CMK (cell line): ENCODE results near the genes CKB and KLC1.

GRCh38 chr14:102873882-102874205 is 48.6 kb upstream of the AMN start:
- RRBS = no CpG with 5 or more reads among the region's 4 CpGs

GRCh38 chr14:103100080-103100792 is 5.7 kb downstream of the EXOC3L4 start:
- RRBS = 86% methylated on average over 7 of the region's 20 CpGs

- RRBS = no CpG with 5 or more reads among the region's 78 CpGs
These were observed 3.5 kb downstream of the TNFAIP2 start for GRCh38 chr14:103126627-103127314.

DNA sequence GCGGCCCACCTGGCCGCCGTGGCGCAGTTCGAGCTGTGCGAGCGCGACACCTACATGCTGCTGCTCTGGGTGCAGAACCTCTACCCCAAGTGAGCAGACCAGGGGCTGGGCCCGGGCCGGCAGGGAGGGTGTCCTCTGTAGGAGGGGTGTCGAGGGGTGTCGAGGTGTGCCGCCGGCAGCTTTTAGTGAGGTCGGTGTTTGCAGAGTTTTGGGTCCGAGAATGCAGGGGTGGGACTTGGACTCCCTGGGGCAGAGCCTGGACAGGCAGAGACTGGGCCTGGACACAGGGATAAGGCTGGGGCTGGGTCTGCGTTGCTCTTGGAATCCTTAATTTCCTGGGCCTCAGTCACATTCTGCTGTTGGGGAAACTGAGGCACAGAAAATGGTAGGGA is 4.3 kb downstream of the TNFAIP2 start:
- RRBS = 85% methylated on average over 4 of the region's 17 CpGs

- RRBS = no CpG with 5 or more reads among the region's 10 CpGs
These were observed 63.1 kb downstream of the TNFAIP2 start for GRCh38 chr14:103186304-103186895.

GRCh38 chr14:103273711-103274332 is 60.2 kb upstream of the EIF5 start:
- RRBS = 81% methylated on average over 3 of the region's 52 CpGs

DNA sequence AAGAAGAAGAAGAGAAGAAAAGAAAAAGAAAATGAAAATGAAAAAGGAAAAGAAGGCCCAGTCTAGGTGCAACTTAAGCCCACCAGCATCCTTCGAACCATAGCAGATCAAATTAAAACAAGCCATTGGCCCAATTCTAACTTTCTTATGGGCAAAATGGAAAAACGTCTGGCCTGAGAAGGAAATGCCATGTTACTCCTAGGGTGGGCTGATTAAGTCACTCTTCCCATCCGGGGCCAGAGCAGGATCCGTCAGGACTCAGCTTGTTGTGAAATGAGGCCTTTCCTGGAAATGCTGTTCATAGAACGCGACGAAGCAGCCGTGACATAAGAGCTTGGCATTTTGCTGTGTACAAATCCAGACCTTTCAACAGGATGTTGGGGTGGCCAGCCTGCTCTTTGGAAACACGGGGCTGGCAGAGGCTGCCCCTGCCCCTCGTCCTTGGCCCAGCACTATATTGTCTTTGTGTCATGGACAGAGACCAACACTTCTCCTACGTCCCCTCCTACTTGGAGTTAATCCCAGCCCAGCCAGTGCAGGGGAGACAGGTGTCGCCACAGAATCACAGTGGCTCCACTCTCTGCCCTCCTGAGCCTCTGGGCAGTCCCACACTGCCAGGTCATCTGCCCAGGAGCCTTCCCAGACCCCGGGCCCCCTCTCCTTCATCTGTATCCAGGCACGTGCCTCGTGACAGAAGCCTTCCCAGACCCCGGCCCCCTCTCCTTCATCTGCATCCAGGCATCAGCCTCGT is 18.7 kb upstream of the EIF5 start:
- RRBS = 92% methylated on average over 4 of the region's 17 CpGs

GRCh38 chr14:103338898-103339987 is 5.2 kb downstream of the EIF5 start:
- RRBS = no CpG with 5 or more reads among the region's 13 CpGs

DNA sequence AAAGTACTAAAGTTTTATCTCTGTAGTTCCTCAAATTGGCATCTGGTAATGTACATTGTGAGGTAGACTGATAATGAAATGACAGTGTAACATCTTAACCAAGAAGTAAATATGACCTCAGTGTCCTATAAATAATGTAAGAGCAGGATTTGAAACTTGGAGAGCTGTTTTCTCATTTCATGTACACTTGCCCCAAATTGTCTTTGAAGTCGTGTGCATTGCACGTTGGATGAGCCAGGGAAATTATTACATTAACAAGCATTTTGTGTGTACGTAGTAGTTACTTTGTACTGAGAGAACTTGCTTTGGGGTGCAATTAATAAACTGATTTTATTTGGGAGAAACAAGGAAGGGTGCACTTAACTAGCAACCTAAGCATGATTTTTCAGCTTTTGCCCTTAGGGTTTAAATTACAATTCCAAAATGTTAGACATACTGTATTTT is 7.5 kb downstream of the EIF5 start:
- RRBS = no CpG with 5 or more reads among the region's 3 CpGs

DNA sequence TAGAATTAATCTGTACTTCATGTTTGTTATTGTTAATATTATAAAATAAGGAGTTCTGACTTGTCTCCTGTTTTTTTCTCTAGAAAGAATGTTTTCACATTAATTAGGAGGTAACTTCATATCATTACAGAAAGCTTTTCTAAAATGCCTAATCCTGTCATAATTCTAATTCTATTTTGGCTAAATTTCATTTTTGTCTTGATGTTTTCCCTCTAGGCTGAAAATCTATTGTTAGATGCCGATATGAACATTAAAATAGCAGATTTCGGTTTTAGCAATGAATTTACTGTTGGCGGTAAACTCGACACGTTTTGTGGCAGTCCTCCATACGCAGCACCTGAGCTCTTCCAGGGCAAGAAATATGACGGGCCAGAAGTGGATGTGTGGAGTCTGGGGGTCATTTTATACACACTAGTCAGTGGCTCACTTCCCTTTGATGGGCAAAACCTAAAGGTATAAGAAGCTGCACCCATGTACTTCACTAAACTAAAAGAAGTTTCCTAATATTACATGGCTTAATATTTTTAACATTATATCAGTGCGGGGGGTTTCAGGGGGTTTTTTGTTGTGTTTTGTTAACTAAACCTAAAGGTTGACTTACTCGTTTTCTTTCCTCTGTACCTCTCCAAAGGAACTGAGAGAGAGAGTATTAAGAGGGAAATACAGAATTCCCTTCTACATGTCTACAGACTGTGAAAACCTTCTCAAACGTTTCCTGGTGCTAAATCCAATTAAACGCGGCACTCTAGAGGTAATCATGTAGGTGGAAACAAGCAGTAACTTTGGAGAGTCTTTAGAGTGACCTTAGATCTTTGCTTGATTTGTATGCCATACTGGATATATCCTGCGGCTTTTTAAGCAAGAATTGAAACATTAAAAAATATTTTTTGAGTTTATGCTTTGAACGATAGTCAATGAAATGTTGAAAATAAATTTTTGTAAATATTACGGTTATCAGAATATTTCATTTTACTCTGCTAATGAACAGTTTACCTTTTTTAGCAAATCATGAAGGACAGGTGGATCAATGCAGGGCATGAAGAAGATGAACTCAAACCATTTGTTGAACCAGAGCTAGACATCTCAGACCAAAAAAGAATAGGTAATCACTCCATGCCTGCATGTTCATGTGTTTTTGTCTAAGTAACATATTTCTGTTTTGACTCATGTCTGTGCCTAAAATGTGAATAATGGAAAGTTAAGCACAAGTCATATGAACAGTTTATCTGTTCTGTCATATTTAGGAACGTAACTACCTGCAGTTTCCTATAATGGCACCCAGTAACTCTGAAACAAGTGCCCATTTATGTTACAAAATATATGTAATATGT is 56.8 kb downstream of the CKB start:
- RRBS = no CpG with 5 or more reads among the region's 16 CpGs

DNA sequence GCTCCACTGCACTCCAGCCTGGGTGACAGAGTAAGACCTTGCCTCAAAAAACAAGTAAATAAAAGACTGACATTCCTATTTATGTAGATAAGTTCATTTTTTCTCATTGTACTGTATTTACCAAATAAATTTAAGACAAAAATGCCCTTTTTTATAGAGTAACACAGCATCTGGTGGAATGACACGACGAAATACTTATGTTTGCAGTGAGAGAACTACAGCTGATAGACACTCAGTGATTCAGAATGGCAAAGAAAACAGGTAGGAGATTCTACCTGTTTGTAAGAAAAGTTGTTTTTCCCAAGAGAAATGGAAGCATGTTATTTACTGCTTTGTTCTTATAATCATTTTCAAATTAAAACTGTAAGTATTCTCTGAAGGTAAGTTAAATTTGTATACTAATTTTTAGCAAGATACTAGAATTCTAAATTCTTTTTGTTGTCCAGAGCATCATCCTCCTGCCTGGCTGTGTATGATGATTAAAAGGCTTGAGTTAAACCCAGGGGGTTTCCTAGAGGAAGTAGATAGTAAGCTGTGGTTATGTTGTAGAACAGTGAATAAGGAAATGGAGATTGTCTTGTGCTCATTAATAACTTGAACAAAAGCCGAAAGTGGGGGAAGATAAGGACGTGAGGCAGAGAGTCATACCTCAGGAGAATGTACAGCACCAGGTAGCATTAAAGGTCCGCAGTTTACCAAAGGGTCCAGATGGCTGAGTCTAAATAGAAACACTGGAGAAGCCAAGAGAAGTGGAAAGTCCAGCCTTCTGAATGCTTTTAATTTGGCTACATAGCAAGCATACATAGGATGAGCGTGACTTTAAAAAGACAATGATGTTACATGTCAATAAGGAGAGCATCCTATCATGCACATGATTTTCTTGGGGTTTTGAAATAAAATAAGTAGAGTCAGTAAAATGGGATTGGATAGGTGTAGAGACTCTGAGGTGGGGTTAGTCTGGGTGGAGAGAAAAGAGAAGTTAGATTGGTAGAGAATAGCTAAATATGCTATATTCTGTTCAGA is 42.1 kb downstream of the CKB start:
- RRBS = no CpG with 5 or more reads among the region's 6 CpGs

GRCh38 chr14:103519627-103520441 is 2.8 kb downstream of the CKB start:
- RRBS = 89% methylated on average over 1 of the region's 32 CpGs

- RRBS = 32% methylated on average over 46 of the region's 120 CpGs
These were observed at the start of gene CKB for GRCh38 chr14:103522570-103523560. CKB (minus strand) TSS chr14:103522830.

DNA sequence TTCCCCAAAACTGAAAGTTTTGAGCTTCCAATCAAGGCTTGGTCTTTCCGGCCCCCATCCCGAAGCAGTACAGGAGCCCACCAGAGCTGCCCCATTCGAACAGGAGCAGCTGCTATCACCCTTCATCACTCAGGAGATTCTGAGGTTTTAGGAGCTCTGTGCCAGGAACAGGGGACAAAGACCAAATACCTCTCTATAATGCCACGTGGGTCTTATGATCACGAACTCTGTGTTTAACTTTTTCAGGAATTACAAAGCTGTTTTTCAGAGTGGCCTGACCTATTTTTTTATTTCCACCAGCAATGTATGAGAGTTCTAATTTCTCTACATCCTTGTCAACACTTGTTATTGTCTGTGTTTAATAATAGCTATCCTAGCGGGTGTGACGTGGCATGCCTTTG is 21.6 kb downstream of the COA8 start:
- RRBS = no CpG with 5 or more reads among the region's 7 CpGs

DNA sequence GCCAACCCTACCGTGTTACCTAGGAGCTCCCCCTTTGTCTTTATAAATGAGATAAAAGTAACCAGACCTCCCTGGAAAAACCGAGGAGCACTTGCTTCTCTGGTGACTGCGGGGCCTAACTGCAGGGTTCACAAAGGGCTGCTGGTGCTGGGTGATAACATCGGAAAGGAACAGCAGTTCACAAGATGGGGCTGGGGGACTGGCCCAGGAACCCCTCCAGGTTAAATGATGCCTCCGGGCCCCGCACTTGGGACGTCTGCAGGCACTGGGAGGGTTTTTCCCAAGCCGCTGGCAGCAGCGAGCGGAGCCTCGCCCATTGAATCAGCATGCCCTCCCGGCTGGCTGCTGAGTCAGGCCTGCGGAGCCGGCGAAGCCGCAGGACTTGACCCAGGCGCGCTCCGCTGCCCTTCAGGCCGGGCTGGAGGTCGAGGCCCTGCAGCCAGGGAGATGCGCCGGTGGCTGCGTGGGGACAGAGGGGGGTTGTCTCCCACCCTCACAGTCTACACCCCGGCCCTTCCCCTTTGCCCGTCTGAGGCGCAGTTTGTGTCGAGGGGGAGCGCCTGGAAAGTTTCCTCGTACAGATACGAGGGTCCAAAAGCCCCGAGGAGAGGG is 925 bp upstream of the KLC1 start:
- RRBS = 4% methylated on average over 18 of the region's 32 CpGs

DNA sequence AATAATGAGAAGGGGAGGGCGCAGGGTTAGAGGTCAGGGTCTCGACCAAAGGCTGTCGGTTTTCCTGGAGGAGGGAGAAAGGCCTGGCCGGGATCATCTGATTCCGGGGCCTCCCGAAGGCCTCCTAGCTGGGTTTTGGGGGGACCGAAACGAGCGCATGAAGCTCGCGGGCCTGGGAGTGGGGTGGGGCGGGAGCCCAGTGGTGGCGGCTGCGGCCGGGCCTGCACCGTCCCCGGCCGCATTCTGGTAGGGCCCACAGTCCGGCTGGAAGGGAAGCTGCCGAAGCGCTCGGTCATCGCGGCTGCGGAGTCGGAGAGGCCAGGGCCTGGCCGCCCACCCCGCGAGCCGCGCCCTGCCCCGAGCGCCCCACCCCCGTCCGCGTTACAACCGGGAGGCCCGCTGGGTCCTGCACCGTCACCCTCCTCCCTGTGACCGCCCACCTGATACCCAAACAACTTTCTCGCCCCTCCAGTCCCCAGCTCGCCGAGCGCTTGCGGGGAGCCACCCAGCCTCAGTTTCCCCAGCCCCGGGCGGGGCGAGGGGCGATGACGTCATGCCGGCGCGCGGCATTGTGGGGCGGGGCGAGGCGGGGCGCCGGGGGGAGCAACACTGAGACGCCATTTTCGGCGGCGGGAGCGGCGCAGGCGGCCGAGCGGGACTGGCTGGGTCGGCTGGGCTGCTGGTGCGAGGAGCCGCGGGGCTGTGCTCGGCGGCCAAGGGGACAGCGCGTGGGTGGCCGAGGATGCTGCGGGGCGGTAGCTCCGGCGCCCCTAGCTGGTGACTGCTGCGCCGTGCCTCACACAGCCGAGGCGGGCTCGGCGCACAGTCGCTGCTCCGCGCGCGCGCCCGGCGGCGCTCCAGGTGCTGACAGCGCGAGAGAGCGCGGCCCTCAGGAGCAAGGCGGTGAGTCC is at the start of gene KLC1:
Gene KLC1 (plus strand): TSS at position 620 of the 911 bp plus-strand sequence.
- RRBS = under 1% methylated on average over 31 of the region's 101 CpGs

DNA sequence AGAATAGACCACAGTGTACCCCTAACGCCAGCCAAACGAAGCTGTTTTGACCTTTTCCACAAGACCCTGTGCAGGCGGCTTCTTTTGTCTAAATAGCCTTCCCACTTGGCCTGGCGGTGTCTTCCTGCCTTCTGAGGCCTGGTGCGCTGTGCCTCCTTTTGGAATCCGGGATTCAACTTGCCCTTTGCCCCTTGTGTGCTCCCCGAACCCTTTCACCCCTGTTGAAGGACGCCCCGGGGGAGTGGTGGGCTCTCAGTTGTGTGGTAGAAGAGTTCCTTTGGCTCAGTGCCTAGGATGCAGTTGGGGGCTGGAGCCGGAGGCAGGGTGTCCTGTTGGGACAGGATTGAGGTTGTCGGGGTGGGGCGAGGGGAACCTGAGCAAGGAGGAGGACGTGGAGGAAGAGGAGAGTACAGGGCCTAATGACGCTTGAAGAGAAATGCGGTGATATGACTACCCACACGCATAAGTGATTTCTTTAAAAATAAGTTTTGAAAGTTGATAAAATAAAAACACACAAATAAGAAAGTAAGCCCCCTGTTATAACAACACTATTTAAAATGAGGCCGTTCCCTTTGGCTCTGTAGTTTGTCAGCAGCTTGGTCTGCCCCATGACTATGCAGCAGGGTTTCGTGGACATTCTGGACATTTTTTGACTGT is 34.6 kb downstream of the KLC1 start:
- RRBS = 98% methylated on average over 5 of the region's 18 CpGs

GRCh38 chr14:103689400-103689985 is 25.8 kb downstream of the XRCC3 start:
- RRBS = no CpG with 5 or more reads among the region's 13 CpGs

DNA sequence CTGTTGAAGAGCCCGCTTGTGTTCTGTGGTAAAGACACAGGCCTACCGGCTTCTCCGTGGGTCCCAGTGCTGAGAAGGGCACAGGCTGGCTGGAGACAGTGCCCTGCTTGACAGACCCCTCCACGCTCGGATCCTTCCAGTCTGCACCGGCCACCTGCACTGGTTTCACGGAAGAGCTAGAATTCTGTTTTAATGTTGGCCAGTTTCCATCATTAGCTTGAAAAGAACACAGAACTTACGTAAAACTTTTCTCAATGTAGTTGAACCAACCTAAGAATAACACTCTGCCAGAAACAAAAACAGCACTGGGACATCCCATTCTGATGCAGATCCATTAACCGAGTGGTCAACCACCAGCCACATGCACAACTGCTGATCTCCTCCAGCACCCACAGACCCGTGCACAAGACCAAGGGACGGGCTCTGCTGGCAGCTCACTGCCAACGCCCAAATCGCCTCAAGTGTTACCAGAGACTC is 27.0 kb downstream of the ZFYVE21 start:
- RRBS = 99% methylated on average over 3 of the region's 13 CpGs

DNA sequence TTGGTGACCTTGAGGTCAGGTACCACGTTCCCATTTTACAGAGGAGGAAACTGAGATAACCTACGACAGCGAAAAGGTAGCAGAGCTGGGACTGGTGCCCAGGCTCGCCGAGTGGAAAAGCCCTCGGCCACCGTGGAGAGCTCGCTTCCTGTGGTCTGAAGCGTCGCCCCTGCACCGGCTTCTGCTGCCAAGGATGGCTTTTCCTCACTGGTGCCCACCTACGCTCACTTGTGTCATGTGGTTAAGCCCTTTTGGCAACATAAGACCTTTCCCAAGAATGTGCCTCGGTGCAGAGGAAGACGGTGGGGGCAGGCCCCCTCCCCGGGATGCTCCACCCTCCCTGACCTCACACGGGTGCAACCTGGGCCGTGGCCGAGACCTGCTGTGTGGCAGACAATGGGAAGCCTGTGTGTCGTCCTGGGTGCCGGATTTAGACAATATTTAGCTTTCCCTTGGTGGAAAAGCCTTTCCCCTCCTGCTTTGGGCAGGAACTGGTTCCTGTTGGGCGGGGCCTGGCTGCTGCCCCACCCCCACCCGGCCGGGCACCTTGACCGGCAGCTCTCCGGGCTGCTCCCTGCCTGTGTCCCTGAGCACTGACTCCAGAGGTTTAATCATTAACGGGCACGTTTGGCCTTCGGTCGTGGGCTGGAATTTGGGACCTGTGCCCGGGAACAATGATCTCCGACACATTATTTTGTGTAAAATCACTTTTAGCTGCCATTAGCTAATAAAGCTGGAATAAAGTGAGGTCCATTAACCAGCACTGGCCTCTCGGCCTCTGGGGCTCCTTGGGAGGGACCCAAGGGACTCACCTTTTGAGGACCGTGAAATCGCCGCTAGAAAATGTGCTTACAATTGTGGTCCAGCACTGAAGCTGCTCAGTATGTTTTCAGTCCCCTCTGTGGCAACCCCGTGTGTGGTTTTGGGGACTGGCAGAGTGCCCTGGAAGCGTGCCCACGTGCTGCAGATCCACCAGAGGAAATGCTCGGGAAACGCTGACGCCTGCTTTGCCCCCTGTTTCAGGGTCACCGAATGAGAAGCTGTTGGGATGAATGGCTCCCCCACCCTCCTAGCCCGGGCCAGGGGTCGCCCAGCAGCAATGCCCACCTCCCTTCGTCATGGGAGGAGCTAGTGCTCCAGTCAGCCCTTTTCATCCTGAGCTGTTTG is 32.6 kb upstream of the PPP1R13B start:
- RRBS = 33% methylated on average over 8 of the region's 45 CpGs